SK-N-MC (cell line): ENCODE measurements around a stretch of chr1.

DNA sequence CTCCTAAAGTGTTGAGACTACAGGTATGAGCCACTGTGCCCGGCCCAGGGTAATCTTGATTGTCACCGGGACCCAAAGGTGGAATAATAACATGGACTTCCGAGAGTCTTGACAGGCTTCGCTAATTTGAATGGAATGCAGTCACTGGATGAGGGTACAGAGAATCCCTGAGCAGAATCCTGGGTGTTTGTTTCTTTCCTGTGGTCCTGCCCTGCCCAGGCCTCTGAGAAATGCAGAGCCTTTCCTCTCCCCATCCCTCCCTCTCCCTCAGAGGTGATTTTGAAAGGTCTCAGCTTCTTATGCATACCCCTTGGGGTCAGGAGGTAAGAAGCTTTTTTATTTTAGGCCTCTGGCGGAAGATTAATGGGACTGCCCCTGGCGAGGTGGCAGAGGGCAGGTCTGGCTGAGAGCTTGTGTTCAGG is 116.7 kb upstream of the SLC45A1 start:
- RRBS, result no CpG with 5 or more reads among the region's 6 CpGs

- RRBS, result no CpG with 5 or more reads among the region's 10 CpGs
Measured at GRCh38 chr1:8247798-8248586, 69.9 kb upstream of the SLC45A1 start.

- RRBS, result no CpG with 5 or more reads among the region's 13 CpGs
Measured at GRCh38 chr1:8323660-8324207, 5.8 kb downstream of the SLC45A1 start.

GRCh38 chr1:8349943-8350321 is 32.0 kb downstream of the SLC45A1 start:
- RRBS, result 46% methylated on average over 3 of the region's 13 CpGs

GRCh38 chr1:8363503-8363789 is 45.5 kb downstream of the SLC45A1 start:
- RRBS, result no CpG with 5 or more reads among the region's 2 CpGs

- RRBS, result 47% methylated on average over 5 of the region's 28 CpGs
Measured at GRCh38 chr1:8373548-8374822, 56.1 kb downstream of the SLC45A1 start.

DNA sequence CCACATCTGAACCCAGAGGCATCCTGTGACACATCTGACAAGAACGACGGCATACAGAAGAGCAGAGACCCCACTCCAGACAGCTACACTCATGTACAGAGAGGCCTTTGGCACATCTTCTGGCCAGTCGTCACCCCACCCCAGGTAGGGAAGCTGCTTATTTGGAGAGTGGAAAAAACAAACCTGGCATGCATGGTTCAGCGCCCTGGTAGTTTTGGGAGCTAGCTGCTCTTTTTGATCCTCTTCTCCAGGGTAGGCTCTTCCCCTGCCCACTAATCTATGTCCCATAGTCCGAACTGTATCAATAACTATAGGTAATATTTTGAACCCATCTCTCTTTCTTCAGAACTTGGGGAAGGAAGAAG is 72.2 kb downstream of the SLC45A1 start:
- RRBS, result no CpG with 5 or more reads among the region's 5 CpGs

DNA sequence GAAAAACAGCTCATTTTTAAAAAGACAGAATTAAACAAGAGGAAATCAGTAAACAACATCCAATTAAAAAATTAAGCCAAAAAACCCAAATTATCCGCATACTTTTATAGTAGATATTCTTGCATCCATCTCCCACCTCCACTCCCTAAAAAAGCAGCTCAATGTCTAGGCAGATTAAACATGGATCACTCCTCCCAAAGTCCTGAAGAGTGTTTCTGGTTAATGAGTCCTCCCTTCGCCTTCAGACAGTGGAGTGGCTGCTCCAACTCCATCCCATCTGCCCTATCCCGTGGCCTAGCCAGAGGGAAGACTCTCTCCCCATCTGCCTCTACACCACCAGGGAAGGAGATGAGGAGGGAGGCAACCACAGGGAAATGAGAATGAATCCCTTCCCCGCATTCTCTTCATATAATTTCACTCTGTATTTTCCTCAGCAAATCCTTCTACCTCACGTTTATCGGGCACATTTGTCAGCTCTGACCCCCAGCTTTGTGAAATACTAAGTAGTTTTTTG is 103.8 kb downstream of the SLC45A1 start:
- RRBS, result no CpG with 5 or more reads among the region's 6 CpGs

GRCh38 chr1:8783686-8784610 is 33.5 kb downstream of the RERE start:
- RRBS, result no CpG with 5 or more reads among the region's 8 CpGs

GRCh38 chr1:8844253-8844847 is 26.9 kb upstream of the RERE start:
- RRBS, result no CpG with 5 or more reads among the region's 8 CpGs

DNA sequence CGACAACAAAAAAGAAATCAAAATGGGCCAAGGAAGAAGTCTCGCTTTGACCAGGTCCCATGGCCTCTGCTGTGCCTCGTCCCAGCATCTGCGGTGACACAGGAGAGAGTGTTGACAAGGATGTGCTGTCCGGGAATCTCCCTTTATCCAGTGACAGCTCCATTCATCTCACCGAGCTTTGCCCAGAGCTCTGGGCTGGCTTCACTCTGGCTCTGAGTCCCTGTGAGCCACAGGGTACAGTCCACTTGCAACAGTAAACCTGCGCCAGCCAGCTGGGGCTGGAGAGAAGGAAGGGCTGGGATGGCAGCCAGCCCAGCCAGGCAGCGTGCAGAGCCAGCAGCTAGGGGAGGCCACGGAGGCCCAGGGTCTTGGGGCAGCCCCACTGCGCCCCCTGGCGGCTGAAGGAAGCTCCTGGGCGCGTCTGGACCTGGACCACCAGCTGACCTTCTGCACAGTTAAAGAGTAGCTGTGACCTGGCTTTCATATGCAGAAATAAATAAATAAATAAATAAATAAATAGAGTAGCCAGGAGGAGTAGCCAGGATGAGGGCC is 29.7 kb downstream of the ENO1 start:
- RRBS, result no CpG with 5 or more reads among the region's 13 CpGs

- RRBS, result no CpG with 5 or more reads among the region's 6 CpGs
Measured at GRCh38 chr1:8977210-8977418, 31.4 kb downstream of the CA6 start.

GRCh38 chr1:9179619-9180987 is 51.2 kb upstream of the GPR157 start:
- RRBS, result no CpG with 5 or more reads among the region's 16 CpGs

DNA sequence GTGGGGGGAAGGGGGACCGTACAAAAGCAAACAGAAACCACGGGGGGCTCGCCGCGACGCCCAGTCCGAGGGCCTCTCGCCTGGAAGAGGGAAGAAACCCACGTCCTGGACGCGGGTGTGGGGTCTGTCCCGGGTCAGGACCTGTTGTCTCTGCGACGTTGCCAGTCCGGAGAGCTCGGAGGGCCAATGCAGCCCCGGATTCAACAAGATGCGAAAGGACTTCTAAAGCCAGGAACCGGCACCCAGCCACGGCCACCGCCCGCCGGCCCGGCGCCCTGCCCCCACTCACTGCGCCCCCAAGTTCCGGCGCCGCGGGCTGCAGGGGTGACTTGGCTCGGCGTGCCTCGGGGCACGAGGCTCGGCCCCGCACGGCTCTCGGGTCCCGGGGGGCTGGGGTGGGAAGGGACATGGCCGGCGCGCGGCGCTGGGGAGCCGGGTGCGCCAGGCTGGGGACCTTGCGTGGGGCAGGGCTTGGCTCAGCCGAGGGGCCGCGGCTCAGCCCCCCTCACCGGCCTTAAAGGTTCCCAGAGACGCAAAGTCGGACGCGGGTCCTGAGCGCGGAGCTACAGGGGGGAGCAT is 51.8 kb upstream of the H6PD start:
- RRBS, result 1% methylated on average over 22 of the region's 57 CpGs

DNA sequence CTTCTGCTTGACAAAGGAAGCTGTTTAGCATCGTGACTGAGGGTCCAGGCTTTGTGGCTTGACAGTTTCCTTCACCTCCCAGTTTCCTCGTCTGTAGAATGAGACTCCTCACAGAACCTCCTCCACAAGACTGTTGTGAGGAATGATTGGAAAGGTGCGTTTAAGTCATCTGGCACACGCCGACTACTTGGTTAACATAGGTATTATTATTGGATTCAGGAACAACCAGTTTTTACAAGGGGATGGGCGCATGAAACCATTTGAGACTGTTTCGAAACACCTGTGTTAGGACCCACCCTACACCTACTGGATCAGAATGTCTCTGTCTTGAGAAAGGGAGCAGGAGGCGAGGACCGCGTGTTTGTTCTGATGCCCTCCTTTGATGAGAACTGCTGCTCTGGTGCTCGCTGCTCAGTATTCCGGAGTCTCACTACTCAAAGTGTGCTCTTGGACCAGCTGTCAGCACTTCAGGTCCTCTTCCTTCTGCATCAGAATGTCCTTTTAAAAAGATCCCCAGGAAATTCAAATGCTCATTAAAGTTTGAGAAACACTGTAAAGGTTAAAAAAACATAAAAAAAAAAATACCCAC is 7.3 kb downstream of the H6PD start:
- RRBS, result no CpG with 5 or more reads among the region's 12 CpGs

GRCh38 chr1:9242365-9243157 is 8.0 kb downstream of the H6PD start:
- RRBS, result no CpG with 5 or more reads among the region's 15 CpGs

- RRBS, result no CpG with 5 or more reads among the region's 5 CpGs
Measured at GRCh38 chr1:9289897-9290486, 2.7 kb upstream of the SPSB1 start.

DNA sequence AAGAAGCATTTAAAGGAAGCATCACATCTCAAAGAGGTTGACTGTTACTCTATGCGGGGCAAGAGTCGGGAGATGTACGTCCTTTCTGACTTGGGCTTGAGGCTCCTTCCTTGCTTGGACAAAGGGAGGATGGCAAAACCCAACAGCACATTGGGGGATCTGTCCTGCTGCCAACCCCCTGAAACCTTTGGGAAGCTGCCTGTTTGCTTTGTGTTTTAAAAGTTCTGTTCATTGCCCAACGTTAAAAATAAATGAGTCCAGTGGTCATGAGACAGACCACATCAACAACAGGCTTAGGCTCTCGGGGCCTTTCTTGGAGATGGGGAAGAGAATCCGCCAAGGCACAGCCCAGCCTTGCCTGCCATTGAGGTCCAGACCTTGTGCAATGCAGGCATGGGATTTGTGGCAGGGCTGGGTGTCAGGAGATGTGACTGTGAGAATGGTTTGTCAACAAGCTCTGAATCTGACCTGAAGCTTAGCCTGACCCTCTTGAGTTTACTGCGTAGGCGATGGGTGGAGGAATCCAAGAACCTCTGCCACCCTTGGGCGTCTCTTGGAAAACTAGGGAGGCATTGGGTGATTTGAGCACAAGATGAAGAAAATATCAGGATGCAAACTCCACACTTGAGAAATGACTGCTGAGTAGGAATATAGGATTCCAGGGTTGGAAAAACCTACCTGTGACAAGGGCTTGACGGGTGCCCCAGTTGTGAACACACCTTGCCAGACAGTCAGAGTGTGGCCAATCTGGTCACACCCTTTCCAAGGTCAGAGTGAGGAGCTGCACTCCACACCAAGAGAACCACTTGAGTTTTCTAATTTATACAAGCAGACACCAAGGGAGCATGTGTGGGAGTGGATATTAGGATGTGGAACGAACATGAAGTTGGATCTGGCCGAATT is 4.3 kb downstream of the SPSB1 start:
- RRBS, result no CpG with 5 or more reads among the region's 12 CpGs

- RRBS, result no CpG with 5 or more reads among the region's 10 CpGs
Measured at GRCh38 chr1:9297608-9298289, 5.1 kb downstream of the SPSB1 start.

DNA sequence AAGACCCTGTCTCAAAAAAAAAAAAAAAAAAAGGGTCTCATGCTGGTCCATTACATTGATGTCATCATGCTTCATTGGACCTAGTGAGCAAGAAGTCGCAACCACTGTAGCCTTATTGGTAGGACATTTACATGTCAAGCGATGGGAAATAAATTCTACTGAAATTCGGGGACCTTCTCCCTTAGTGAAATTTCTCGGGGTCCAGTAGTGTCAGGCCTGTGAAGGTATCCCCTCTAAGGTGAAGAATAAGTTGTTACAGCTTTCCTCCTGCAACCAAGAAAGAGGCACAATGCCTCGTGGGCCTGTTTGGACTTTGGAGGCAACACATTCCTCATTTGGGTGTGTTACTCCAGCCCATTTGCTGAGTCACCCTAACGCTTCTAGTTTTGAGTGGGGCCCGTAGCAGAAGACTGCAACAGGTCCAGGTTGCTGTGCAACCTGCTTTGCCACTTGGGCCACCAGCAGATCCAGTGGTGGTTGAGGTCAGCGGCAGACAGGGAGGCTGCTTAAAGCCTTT is 7.3 kb downstream of the SPSB1 start:
- RRBS, result no CpG with 5 or more reads among the region's 8 CpGs